Epidermal melanocyte (primary cell): ENCODE measurements around a stretch of chr14.

- RRBS, result no CpG with 5 or more reads among the region's 4 CpGs
Measured at GRCh38 chr14:92922414-92922795, 545 bp upstream of the CHGA start.

DNA sequence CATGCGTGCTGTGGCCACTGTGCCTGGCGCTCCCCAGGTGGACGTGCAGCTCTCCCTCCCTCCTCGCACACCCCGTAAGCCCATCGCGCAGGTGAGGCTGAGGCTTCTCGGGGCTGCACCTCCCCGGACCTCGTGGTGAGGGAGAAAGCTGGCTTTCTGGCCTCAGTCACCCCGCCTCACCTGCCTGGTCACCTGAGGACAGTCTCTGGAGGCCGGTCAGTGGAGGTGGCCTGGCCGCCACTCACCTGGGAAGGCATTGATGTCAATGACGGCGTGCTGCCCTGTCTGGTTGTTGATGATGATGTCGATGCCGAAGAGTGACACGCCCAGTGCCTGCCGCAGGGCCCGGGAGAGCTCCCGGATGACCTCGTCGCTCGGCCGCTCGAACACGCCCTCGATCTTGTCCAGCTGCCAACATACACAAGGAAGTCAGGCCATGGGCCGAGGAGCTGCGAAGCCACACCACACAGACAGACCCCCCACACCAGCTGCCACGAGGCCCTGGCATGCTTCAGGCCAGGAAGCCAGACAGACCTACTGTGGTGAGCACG is 23.2 kb downstream of the CHGA start:
- RRBS, result no CpG with 5 or more reads among the region's 32 CpGs

DNA sequence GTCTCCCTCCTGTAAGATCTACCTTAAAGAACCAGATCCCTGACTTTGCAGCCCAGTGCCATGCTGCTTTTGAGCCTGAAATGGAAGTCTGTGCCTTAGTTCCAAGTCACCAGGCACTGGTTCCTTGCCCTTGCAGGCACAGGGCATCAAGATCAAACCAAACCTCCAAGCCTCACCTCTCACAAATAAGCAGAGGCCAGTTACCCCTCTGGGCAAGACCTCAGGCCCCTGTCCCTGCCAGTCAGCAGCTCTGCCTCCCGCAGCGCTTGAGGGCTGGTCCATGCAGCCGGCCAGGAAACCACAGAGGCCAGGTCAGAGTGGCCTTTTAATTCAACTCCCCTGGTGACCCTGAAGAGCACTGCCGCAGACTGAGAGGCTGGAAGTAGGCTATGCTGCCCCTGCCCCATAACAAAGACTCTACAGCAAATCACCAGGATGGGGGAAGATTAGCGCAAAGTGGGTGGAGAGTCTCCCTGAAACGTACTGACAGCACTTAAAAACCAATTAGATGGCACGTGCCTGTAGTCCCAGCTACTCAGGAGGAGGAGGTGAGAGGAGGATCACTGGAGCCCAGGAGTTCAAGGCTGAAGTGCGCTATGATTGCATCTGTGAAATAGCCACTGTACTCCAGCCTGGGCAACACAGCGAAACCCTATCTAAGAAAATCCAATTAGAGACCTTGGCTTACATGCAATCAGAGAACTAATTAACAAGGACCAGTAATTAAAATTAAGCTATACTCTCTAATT is 70.5 kb downstream of the ITPK1 start:
- RRBS, result no CpG with 5 or more reads among the region's 9 CpGs

DNA sequence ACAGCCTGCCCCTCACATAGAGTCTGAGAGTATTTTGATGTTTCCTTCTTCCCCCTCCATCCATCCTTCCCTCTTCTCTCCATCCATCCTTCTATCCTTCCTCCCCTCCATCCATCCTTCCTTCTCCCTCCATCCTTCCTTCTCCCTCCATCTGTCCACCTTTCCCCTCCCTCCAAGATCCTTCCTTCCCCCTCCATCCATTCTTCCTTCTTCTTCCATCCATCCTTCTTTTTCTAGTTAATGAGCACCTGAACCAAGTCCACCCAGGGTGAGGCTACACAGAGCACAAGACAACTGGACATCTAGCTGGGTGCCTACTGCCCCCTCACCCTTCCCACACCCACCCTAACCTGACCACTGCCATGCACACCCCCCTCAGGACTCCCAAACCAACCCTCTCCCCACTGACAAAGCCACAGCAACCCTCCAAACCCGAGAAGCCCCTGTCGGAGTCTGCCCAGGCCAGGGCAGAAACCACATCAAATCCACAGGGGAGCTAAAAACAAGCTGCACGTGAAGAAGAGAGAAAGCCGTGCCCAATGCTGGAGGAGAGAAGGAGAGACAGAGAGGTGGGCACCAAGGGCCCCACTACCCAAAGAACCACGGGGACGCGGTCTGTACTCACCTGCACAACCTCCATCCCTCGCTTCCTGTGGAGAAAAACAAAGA is 39.6 kb downstream of the ITPK1 start:
- RRBS, result no CpG with 5 or more reads among the region's 8 CpGs

GRCh38 chr14:93113178-93114247 is 2.2 kb downstream of the ITPK1 start:
- RRBS, result no CpG with 5 or more reads among the region's 20 CpGs

GRCh38 chr14:93294178-93294708 is 38.6 kb downstream of the BTBD7 start:
- RRBS, result no CpG with 5 or more reads among the region's 5 CpGs

GRCh38 chr14:93295779-93296560 is 36.9 kb downstream of the BTBD7 start:
- RRBS, result no CpG with 5 or more reads among the region's 6 CpGs

DNA sequence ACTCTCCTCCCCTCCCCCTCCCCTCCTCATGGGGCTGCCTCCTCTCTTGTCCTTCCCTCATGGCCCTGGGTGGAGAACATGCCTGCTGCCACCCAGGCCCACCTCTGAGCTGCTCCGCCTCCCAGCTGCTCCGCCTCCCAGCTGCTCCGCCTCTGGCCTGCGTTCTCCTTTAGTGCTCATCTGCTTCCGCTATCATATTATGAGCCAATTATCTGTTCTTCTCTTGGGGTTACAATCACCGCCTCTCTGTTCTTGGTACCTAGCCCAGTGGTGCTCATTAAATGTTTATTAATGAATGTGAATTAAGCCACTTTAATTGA is 32.1 kb upstream of the FAM181A start:
- RRBS, result no CpG with 5 or more reads among the region's 6 CpGs

DNA sequence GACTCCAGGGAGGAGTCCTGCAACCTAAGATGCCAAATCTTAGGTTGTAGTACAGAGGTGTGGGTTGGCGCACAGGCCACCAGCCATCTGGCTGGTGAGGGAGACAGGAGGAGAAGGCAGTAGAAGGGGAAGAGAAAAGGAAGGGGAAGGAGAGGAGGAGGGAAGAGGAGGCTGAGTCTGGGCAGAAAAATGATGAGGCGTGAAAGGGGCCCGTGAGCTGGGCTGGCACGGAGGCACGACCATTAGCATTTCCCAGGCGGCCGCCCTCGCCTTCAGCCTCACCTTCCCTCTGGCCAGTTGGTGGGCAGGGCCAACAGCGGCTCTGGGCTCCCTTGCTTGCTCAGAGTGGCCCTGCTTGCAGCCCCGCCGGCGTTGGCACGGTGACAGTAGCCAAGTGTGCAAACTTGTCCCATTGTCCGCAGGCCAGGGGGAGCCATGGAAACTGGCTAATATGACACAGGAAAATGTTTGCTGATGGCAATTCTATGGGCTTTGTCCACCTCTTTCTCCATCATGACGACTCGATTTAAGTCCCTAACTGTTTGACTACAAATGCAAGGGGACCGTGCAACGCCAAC is 1.1 kb upstream of the FAM181A start:
- RRBS, result no CpG with 5 or more reads among the region's 18 CpGs

GRCh38 chr14:93972337-93972756 is 4.0 kb downstream of the ASB2 start:
- RRBS, result no CpG with 5 or more reads among the region's 8 CpGs

- RRBS, result no CpG with 5 or more reads among the region's 6 CpGs
Measured at GRCh38 chr14:93972757-93973261, 3.6 kb downstream of the ASB2 start.

GRCh38 chr14:94001064-94001470 is 4.0 kb downstream of the CCDC197 start:
- RRBS, result 62% methylated on average over 2 of the region's 17 CpGs

DNA sequence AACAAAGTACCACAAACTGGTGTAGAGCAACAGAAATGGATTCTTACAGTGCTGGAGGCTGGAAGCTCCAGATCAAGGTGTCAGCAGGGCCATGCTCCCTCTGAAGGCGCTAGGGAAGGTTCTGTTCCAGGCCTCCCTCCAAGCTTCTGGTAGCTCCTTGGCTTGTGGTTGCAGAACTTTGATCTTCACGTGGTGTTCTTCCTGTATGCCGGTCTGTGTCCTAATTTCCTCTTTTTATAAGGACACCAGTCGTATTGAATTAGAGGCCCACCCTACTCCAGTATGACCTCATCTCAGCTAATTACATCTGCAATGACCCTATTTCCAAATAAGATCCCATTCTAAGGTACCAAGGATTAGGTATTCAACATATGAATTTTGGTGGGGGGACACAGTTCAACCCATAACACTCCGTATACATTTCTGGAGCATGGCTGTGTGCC is 3.2 kb downstream of the OTUB2 start:
- RRBS, result no CpG with 5 or more reads among the region's 5 CpGs

DNA sequence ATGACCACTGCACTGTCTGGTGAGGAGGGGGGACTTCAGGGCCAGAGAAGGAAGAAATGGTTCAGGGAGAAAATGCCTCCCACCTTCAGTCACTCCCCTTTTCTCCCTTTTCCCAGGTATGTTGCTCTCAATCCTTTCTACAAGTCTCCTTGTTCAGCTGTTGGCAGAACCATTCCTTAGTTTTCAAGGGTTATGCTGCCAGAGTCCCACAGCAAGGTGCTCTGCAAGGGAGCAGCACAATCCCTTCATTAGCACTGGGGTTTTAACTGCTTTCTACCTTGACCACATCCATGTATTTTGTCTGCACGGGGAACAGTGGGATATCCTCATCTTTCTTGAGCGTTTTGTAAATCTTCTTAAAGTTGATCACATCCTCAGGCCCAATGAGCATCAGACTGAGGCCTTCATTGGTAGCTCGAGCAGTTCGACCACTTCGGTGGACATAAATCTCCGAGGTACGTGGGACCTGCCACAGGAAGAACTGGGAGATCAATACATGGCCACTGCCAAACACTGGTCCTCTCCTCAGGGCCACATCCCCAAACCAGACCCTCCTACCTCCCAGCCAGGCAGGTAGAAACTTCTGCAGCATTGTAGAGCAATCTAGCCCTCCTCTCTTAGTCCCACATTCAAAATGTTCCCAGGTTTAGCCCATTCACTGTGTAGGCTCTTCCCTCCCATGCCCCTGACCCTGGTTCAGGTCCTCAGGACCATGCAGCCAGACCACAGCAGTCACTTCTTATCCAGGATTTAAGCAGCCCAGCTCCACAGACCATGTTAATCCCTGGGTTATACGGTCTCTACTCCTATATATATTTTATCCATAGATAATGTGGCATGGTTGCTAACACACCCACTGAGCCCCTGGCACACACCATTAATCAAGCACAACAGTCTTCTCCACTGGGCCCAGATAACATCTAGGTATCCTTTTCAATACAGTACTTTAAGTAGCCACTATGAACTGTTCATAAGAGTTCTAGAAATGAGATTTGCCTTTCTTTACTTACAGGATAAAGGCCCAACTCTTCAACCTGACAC is 26.0 kb downstream of the DDX24 start:
- RRBS, result no CpG with 5 or more reads among the region's 8 CpGs

- RRBS, result 78% methylated on average over 3 of the region's 24 CpGs
Measured at GRCh38 chr14:94110337-94111451, 18.7 kb downstream of the IFI27L2 start.

DNA sequence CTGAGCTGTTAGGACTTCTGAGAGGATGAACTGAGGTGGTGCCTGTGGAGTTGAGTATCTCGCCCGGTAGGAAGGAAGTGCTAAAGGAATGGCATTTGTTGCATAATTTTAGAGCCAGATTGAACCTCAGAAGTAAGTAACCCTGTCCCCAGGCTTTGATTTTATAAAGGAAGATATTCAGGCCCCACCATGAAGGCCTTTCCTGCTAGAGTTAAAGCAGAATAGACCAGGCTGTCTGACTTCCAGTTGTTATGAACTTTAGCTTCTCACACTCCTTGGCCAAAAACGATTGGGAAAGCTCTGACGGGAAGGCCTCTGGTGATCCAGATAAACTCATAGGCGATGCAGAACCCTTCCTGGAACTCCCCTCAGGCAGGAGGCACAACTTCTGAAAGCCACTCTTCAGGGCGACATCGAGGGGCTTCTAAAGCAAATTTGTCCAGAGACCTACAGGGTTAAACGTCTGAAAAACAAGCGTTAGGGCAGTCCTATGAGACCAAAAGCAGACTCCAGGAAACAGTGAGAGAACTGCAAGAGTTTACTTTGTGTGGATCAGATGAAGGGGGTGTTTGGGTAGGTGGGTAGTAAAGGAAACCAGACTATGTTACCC is 2.6 kb upstream of the SERPINA10 start:
- RRBS, result no CpG with 5 or more reads among the region's 9 CpGs

- RRBS, result no CpG with 5 or more reads among the region's 14 CpGs
Measured at GRCh38 chr14:94380534-94381398, 7.6 kb downstream of the SERPINA1 start.

DNA sequence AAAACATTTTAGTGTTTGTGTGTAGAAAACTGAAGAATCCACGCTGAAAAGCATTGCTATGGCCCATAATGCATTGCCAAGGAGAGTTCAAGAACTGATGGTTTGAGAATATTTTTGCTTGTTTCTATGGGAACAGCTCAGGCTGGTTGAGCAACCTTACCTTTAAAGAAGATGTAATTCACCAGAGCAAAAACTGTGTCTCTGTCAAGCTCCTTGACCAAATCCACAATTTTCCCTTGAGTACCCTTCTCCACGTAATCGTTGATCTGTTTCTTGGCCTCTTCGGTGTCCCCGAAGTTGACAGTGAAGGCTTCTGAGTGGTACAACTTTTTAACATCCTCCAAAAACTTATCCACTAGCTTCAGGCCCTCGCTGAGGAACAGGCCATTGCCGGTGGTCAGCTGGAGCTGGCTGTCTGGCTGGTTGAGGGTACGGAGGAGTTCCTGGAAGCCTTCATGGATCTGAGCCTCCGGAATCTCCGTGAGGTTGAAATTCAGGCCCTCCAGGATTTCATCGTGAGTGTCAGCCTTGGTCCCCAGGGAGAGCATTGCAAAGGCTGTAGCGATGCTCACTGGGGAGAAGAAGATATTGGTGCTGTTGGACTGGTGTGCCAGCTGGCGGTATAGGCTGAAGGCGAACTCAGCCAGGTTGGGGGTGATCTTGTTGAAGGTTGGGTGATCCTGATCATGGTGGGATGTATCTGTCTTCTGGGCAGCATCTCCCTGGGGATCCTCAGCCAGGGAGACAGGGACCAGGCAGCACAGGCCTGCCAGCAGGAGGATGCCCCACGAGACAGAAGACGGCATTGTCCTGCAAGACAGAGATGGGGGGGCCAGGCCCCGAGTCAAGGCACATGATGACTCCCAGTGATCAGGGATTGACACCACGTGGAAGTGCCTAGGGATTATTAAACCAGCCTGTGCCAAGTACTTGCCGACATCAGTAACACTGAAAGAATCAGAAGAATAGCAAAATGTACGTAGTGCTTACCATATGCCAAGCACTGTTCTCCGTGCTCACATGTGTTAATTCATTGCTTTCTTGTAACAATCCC is 5.6 kb downstream of the SERPINA1 start:
- RRBS, result 100% methylated on average over 2 of the region's 21 CpGs

DNA sequence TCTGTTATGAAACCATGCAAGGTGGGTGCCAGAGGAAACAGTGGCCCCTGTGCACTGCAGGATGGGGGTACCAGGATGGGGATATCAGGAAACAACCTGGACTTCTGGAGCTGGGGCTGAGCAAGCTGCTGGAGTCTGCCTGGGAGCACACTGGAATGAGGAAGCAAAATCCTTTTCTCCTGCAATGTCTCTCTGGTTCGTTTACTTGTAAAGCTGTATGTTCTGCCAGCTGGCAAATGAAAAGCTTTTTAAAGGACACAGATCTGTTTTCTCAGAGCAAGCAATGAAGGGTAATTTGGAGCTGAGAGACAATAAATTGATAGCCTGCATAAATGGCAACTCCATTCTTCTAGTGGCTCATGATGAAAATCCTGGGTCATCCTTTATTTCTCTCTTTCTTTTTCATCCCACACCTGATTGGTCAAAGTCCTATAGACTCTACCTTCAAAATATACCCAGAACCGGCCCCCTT is 23.3 kb upstream of the SERPINA1 start:
- RRBS, result no CpG with 5 or more reads among the region's 2 CpGs

GRCh38 chr14:94447763-94448513 is 4.7 kb downstream of the SERPINA11 start:
- RRBS, result no CpG with 5 or more reads among the region's 10 CpGs